Left lobe of liver (tissue), 1 donor: Measurements from ENCODE around the gene CDCA4.

DNA sequence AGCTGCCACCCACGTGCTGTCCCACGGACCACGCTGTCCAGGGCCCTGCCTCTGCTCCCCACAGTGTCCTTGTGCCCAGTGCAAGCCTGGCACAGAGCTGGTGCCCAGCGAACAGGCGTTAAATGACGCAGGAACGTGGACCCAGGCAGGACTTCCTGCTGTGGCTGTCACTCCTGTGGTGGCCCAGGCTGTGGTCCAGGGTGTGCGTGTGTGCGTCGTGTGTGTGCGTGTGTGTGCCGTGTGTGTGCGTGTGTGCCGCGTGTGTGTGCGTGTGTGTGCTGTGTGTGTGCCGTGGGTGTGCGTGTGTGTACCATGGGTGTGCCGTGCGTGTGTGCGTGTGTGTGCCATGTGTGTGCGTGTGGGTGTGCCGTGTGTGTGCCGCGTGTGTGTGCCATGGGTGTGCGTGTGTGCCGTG lies 6.8 kb downstream of the CEP170B start:
- PRO-cap = no peak

GRCh38 chr14:104872647-104873220 lies 7.7 kb downstream of the CEP170B start:
- PRO-cap = no peak

GRCh38 chr14:104894379-104894654 lies 29.2 kb downstream of the CEP170B start:
- PRO-cap = no peak

DNA sequence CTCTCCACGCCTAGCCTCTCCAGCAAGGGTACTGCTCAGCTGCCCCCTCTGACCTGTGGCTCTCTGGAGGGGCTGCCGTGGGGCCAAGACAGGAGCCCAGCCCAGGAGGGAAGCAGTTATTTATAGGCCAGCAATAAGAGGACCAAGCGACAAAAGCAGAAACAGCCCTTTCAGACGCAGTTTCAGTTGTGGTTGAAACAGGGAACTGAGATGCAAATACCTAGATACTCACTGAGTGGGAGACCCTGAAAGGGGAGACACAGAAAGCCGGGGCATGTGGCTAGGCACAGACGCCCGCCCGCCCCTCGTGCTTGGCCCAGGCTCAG lies 1.8 kb downstream of the PLD4 start:
- PRO-cap = no peak

GRCh38 chr14:104939531-104940455 lies 15.1 kb downstream of the PLD4 start:
- PRO-cap = no peak

DNA sequence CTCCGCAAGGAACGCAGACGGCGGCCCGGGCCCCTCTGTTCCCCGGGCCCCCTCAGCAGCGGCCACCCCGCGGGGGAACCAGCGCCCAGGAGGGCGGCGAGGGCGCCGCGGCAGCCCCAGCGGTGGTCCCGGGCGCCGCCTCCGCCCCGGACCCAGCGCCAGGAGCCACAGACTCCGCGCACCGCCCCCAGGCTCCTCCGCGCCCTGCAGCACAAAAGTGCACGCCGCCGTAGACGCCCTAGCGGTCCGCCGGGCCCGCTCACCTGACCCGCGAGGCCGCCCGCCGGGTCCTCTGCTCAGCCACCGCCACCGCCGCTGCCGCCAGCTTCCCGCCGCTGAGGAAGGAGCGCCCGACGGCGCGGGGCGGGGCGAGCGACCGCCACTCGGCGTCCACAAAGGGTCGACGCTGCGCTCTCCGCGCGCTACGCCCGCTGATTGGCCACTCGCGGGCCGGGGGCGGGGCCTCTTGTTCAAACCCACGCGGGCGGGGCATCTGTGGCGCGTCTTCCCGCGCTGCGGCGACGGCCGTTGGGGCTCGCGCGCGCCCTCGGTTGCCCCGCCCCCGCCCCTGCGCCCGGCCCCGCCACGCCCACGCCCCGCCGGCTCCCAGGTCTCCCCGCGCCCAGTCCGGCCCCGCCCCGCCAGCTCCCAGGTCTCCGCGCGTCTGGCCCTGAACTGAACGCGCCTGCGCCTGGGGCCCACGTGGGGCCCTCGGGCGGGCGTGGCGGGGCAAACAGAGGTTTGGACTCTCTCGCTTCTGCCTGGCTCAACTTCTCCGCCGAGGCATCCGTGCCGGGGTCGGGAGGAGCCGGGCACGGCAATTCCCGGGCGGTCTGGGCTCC lies at the start of gene CDCA4:
Gene CDCA4, minus strand, starts transcription at position 348 of the 842 bp plus-strand sequence.
- PRO-cap = unidirectional peak, minus-strand start at position 317 of the sequence; bidirectional peak, plus-strand start at position 714 of the sequence, minus-strand start at position 410 of the sequence

GRCh38 chr14:105058615-105059005 lies 6.6 kb downstream of the GPR132 start:
- PRO-cap = no peak

DNA sequence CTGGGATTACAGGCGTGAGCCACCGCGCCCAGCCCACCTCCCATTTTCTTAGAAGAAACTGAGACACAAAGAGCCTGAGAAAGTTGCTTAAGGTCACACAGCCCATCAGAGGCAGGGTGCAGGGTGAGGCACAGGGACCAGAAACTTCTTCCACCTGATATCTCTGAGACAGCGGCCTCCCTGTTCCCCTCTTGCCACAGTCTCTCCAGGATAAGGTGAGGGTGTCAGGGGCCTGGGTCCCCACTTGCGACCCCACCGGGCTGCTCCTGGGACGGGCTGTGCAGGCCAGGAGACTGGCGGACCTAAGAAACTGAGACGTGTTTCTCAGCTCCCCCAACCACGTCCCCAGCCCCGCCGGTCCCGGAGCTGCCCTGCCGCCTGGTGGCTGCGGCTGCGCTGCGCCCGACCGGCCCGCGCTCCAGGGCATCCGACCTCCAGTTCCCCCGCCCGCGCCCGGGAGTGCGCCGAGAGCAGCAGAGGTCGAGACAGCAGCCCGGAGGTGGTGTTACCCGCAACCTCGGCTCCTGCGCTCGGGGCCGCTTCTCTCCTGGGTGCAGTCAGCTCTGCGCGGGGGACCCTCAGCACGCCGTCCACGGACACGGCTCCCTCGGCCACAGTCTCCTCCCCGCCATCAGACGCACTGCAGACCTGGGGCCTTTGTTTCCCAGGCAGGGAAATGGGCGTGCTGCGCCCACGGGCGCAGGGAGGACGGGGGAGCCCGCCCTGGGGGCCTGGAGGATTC lies 21.5 kb upstream of the GPR132 start:
- PRO-cap = no peak

DNA sequence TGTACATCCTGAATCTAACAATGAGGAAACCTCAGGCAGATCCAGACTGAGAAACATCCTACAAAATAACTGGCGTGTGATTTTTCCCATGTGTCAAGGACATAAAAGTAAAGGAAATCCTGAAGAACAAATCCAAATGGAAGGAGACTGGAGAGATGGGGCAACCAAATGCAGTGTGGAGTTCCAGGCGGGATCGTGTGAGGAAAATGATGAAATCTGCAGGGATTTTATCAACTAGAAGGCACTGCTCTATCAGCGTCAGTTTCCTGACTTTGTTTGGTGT lies 43.1 kb upstream of the GPR132 start:
- PRO-cap = no peak

DNA sequence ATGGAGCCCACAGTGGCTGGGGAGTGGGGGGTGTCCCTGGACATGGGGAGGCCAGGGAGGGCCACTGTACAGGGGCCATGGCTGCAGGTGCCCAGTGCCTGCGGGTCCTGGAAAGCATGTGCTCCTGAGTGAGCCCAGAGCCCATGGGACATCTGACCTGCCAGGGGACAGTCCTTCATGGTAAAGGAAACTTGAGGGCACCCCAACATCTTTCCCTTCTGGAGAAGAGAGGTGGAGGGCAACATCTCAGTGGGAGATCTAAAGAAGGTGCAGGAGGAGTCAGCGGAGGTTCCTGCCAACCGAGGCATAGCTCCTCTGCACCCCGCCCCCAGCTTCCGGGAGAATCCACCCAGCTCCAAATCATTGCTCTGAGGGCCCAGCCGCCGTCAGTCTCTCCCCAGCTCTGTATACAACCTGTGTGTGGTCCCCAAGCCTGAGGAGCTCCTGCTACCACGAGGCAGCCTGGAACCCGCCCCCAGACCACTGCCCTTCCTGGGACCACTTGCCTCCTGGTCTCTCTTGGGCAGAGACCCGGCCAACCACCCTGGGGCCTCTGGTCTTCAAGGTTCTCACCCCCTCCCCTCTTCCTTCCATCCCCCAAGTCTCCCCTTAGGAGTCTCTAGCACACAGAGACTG lies 12.8 kb upstream of the NUDT14 start:
- PRO-cap = no peak

DNA sequence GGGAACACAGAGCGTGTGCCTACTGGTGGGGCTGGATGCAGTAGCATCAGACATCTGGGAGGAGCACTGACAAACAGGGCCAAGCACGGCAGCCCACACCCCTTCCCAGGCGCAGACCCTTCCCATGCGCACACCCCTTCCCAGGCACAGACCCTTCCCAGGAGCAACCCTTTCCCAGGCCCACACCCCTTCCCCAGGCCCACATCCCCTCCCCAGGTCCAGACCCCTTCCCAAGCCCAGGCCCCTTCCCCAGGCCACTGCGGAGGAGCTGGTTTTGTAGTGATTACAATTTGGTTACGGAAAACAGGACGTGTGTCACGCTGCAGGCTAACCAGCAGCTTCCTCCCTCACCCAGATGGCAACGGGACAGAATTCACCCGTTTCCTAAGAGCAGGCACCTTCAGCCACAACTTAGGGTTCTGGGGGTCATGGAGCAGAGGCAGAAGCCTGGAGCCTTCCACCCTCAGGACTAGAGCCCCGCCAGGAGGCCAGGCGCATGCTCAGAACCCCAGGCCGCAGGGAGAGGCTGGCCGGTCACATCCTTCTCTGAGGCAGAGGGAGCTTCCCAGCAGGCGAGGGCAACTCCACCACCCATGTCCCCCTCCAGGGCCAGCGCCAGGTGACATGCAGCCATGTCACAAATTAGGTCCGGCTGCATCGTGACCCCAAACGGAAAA lies 8.0 kb downstream of the BRF1 start:
- PRO-cap = no peak

DNA sequence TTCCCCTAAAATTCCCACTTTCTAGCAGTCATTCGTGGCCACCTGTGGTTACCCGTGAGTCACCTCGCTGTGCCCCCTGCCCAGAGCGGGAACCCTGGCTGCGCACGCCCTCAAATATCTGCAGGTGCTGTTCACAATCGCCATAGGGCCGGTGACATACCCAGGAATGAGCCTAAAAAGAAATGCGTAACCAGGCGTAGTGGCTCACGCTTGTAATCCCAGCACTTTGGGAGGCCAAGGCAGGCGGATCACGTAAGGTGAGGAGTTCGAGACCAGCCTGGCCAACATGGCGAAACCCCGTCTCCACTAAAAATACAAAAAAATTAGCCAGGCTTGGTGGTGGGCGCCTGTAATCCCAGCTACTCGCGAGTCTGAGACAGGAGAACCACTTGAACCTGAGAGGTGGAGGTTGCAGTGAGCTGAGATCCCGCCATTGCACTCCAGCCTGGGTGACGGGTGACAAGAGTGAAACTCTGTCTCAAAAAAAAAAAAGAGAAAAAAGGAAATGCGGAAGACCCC lies 925 bp upstream of the BRF1 start:
- PRO-cap = no peak

DNA sequence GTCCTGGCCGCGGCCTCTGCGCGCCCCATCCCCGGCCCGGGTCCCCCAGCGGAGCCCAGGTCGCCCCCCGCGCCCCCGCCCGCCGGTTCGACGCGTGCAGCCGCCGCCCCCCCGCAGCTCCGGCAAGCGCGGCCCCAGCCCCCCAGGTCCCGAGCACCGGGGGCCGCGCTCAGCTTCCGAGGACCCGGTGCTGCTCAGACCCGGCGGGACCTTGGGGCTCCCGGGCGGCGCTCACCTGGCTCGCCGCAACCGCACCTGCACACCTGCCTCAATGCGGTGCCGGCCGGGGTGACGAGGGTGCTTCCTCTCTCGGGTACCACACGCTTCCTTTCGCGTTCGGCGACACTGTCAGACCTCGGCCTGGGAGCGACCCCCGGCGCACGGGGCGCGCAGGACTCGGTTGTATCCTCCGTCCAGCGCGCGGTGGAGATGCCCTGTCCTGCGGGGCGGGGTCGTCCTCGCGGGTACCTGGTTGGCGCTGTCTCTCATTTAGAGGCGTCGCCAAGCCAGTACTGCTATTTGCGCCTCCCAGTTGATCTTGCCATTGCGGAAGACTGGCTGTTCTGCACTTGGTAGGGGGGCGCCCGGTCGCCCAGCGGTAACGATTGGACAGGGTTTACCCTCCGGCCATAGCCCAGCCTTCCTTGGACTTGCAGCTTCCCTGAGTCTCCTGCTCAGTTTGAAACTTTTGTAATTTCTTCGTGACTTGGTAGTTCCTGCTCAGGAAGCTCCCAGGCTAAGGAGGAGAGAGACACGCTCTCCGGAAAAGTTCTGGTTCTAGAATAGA lies 732 bp downstream of the PACS2 start:
- PRO-cap = no peak

DNA sequence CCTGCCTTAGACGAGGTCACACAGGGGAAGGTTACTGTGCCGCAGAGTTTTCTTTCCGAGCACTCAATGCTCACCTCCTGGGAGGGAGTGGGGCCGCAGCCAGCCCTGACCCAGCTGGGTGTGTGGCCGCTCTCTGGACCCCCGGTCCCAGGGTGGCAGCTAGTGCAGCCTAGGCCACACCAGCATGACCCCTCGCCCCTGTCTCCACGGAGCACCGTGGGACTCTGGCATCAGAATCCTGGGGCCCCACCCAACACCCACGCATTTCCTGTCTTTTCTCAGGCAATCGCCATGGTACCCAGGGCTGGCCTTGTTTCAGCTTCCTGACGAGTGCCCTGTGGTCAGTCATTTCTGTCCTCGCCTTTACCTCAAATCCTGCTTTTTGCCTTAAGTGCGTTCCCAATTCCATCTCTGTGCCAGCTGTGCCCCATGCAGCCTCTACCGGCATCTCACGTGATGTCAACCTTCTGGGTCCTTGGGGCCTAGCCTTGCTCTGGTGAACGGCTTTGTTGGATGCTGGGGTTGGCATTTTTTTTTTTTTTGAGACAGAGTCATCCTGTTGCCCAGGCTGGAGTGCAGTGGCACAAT lies 16.0 kb downstream of the PACS2 start:
- PRO-cap = unidirectional peak, minus-strand start at position 205 of the sequence

- PRO-cap = no peak
Observed at GRCh38 chr14:105421896-105422464, 2.4 kb downstream of the MTA1 start.

DNA sequence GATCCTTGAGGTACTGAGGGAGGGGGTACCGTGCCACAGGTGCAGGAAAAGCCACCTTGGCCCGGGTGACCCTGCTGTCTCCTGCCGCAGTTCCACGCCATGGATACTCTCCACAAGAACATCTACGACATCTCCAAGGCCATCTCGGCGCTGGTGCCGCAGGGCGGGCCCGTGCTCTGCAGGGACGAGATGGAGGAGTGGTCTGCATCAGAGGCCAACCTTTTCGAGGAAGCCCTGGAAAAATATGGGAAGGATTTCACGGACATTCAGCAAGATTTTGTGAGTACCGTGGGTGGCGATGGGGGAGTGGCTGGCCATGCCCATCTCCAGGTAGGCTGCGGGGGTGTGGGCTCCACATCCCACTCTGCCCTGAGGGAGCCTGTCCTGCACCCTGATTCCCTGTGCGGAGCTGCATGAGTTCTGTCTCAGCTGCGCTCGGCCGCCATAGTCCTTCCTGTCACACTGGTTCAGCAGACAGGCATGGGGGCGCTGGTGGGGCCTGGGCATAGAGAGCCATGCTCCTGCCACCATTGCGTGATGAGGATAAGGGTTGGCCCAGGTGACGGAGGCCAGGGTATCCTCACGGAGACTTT lies 13.8 kb upstream of the CRIP2 start:
- PRO-cap = no peak

GRCh38 chr14:105587410-105588825 lies 61.5 kb downstream of the TMEM121 start:
- PRO-cap = no peak

DNA sequence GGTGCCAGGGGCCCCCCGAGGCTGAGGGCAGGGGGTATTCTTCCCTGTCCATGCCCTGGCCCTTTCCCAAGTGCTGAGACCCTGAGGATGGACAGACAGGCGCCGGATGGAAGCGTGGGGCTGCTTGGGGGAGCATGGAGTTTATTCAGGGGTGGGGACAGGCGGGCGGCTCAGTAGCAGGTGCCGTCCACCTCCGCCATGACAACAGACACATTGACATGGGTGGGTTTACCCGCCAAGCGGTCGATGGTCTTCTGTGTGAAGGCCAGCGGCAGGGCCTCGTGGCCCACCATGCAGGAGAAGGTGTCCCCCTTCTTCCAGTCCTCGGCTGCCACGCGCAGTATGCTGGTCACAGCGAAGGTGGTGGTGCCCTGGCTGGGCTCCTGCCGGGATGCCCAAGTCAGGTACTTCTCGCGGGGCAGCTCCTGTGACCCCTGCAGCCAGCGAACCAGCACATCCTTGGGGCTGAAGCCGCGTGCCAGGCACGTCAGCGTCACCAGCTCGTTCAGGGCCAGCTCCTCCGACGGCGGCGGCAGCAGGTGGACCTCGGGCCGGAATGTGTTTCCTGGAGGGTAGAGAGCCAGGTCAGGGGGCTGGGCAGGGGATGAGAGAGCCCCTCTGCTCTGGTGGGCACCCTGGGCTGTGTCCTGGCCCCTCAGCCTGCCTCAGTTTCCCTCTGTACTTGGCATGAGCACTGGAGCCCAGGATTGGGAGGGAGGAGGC lies 180.8 kb downstream of the TMEM121 start:
- PRO-cap = no peak

GRCh38 chr14:105707721-105708775 lies 181.7 kb downstream of the TMEM121 start:
- PRO-cap = no peak

- PRO-cap = no peak
Observed at GRCh38 chr14:105899150-105899759, 372.9 kb downstream of the TMEM121 start.